HCT116 (cell line): Measurements from ENCODE around the genes MC5R and MC2R.

GRCh38 chr18:13538817-13539493 lies 187.4 kb downstream of the FAM210A start:
- RRBS: no CpG with 5 or more reads among the region's 6 CpGs

- RRBS: no CpG with 5 or more reads among the region's 5 CpGs
Measured at GRCh38 chr18:13541364-13541807, 185.0 kb downstream of the FAM210A start.

DNA sequence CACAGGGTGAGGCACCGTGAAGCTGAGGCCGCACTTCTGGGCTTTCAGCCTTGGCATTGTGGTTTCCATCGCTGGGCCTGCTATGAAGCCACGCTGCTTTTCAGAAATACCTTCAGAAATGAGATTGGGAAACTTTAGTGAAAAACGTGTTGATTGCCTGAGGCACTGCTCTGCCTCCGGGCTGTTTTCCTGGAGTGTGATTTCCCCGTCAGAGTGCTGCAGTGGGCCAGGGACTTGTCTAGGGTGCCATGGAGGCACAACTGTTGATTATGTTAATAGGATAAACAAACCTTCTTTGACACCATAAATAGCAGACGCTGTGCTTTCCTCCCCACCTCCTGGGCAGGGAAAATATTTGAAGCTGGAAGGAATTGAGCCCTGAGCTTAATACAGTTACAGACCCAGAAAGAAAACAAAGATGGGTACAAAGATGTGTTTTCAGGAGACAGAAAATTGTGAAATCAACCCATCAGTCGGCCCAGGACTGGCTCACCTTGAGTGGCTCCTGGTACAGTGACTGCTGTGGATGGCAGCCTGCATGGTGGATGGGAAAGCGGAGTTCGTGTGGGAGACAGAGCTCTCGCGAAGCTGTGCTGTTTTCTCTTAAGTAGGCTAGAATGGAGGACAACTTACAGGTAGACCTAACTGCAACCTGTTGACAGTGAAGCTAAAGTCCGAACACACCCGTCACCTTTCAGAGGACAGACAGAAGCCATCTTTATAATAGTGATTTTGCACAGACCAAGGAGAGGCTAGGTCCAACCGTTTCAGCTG lies 182.1 kb downstream of the FAM210A start:
- RRBS: no CpG with 5 or more reads among the region's 16 CpGs

GRCh38 chr18:13576697-13578032 lies 149.2 kb downstream of the FAM210A start:
- RRBS: no CpG with 5 or more reads among the region's 20 CpGs

GRCh38 chr18:13610906-13611676 lies 115.3 kb downstream of the FAM210A start:
- RRBS: no CpG with 5 or more reads among the region's 19 CpGs

GRCh38 chr18:13707748-13708444 lies 18.5 kb downstream of the FAM210A start:
- RRBS: no CpG with 5 or more reads among the region's 9 CpGs

GRCh38 chr18:13734433-13734889 lies 8.0 kb downstream of the RNMT start:
- RRBS: no CpG with 5 or more reads among the region's 2 CpGs

GRCh38 chr18:13800973-13801488 lies 22.9 kb upstream of the MC5R start:
- RRBS: 1% methylated on average over 15 of the region's 34 CpGs

GRCh38 chr18:13823862-13824448 lies at the start of gene MC5R:
Gene MC5R (plus strand): TSS chr18:13824149.
- RRBS: 1% methylated on average over 14 of the region's 55 CpGs

DNA sequence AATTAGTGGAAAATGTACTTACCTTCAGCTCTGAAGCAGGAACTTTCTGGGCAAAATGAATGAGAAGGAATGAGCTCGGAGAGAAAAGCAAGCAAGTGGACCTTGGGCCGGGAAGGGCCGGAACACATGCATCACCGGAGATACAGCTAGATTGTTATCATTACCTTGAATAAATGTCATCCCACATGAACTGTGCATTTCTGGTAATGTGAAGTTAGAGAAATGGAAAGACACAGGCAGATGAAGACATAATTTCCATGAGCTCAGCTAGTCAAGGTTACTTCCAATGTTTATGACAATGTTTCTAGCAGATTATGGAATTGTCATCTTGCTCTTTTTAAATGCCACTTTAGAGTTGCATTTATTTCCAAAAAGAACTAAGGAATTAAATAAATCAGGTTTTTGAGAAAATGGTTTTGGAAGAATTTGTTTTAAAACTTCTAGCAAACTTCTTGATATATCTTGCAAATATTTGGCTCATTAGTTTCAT lies at the start of gene MC2R:
Gene MC2R, minus strand, starts transcription at position 71 of the 490 bp plus-strand sequence.
- RRBS: no CpG with 5 or more reads among the region's 4 CpGs

DNA sequence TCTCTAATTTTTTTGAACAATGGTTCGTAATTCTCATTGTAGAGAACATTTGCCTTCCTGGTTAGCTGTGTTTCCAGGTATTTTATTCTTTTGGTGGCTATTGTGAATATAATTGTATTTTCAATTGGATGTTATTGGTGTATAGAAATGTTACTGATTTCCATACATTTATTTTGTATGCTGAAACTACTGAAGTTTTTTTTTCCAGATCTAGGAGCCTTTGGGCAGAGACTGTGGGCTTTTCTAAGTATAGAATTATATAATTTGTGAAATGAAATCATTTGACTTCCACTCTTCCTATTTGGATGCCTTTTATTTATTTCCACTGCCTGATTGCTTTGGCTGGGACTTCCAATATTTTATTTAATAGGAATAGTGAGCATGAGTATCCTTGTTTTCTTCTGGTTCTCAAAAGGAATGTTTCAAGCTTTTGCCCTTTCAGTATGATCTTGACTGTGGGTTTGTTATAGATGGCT lies 59.5 kb upstream of the ANKRD30B start:
- RRBS: no CpG with 5 or more reads among the region's 1 CpG

DNA sequence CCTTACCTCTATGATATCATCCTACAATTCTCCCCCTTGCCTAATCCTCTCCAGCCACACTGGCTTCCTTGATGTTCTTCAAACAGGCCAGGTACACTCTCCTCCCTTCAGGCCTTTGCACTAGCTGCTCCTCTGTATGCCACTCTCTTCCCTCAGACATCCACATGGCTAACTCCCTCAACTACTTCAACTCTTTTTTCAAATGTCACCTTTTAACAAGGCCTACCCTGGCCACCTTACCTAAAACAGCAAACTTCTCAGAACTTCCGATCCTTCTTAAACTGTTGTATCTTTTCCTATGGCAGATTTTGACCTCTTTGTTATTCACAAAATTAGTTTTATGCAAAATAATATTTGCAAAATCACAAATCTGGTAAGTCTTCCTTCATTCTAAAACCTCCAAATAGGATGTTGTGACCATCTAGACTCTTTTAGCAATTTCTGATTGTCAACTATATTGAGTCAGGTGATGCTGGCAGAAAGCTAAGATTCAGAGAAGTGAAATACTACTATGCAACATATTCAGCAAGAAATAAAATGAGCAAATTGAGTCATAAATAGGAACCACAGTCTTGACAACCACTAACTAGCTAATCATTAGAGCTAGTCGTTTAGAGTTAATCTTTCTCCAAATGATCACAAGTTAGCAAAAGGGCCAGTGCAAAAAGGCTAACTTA lies 54.7 kb downstream of the ROCK1 start:
- RRBS: no CpG with 5 or more reads among the region's 2 CpGs

DNA sequence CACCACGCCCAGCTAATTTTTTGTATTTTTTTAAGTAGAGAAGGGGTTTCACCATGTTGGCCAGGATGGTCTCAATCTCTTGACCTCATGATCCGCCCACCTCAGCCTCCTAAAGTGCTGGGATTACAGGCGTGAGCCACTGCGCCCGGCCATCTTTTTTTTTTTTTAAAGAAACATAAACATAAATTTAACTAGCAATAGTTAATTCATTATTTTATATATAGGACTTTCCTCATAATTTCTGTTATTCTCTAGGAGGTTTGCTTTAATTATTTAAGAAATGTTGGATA lies 43.2 kb upstream of the GREB1L start:
- RRBS: no CpG with 5 or more reads among the region's 5 CpGs

GRCh38 chr18:21330344-21330783 lies 88.3 kb downstream of the GREB1L start:
- RRBS: no CpG with 5 or more reads among the region's 3 CpGs

DNA sequence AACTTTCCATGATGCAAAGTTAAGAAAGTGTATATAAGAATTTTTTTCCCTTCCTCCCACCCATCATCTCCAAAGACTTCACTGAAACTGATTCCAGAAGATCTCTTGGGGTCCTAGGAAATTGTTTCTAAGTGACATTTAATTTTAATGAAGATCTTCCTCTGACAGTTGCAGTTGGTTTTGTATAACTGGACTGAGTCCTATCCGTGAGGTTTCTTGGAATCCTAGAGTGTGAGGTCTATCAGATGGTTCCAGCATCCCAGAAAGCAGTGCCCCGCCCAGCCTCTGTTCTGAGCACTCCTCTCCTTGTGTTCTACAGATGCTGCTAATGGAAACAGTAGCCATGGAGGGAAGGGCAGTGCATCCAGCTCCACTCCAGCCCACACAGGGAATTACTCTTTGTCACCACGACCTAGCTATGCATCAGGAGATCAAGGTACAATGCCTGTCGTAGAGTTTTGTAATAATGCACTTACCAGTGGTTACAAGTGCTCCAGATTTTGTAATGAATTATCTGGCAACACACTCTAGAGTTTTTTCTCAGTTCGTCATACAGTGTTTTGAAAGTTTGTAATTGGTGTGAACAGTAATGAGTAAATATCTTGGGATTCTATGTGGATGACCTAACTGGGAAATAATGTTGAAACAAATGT lies 161.2 kb downstream of the ESCO1 start:
- RRBS: no CpG with 5 or more reads among the region's 5 CpGs

DNA sequence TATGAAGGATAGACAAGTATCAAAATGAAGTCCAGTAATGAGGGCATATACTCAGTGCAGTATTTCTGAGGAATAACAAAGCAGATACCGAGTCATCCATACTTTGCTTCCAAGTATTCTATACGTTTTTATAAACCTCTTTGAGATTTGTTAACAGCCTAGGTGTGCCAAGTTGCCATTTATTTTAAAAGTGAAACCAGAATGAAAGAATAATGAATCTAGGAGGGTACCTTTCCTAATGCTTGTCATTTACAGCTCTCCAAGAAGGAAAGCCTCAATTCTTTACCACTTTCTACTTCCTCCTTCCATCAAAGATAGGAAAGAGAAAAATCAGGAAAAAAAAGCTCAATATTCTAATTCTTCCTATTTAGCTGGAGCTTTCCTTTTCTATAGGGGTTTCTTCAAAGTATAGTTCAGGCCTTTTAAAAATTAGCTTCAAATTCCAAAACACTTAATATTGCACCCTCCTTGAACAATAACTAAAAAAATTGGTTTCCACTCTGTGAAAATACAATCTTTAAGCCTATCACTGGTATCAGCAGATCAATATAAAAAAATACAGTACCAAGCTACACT lies 71.0 kb downstream of the ESCO1 start:
- RRBS: no CpG with 5 or more reads among the region's 2 CpGs

DNA sequence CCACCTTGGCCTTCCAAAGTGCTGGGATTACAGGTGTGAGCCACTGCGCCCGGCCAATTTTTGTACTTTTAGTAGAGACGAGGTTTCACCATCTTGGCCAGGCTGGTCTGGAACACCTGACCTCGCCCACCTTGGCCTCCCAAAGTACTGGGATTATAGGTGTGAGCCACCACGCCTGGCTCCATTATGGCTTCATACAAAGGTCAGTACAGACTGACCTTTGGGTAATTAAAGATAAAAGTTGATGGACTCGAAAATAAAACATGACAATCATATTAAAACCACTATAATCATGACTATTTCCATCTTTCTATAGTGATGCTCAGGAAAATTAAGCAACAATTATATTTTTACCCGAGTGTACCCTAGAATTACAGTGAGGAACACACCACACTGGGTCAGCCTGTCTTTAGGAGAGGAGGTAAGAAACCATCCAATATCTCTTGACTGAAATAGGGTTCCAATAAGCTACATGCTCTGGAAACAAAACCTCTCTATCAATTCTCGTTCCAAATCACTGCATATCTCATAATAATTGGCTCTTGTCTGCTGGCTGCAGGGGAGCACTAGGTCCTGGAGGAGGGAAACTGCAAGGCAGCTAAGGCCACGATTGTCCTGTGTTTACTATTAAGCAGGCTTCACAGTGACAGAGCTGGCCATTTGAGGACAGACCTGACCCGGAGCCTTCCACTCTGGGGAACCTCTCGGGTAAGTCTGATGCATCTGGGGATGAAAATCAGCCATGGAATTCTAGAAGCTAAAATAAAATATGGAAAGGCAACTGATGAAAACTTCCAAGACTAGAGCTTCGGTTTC lies 23.8 kb downstream of the SNRPD1 start:
- RRBS: no CpG with 5 or more reads among the region's 12 CpGs

DNA sequence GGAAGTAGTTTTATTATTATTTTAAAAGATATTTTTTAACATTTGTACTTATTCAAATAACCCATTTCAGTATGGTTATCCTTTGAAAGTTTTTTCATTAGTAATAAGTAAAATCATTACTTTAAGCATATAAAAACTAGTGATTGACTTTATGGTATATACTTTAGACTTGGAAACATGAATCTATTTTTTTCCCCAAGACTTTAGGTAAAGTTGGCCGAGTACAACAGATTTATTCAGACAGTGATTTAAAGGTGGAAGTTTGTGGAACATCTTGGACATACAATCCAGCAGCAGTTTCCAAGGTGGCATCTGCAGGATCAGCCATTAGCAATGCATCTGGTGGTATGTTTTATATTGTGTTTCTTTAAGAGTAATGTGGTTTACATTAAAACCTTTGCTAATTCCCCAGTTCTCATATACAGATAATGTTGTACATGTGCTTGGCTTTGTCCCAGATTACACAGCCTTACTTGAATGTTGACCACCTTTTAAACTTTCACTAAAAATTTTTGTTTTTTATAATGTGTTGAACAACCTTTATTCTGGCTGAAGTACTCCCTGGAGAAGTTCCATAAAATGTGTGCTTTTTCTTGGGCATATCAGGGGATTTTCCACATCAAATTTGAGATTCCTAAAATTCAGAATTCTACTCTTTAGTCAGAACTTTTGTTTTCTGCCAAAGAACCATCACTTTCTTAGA lies 57.4 kb downstream of the MIB1 start:
- RRBS: no CpG with 5 or more reads among the region's 1 CpG

DNA sequence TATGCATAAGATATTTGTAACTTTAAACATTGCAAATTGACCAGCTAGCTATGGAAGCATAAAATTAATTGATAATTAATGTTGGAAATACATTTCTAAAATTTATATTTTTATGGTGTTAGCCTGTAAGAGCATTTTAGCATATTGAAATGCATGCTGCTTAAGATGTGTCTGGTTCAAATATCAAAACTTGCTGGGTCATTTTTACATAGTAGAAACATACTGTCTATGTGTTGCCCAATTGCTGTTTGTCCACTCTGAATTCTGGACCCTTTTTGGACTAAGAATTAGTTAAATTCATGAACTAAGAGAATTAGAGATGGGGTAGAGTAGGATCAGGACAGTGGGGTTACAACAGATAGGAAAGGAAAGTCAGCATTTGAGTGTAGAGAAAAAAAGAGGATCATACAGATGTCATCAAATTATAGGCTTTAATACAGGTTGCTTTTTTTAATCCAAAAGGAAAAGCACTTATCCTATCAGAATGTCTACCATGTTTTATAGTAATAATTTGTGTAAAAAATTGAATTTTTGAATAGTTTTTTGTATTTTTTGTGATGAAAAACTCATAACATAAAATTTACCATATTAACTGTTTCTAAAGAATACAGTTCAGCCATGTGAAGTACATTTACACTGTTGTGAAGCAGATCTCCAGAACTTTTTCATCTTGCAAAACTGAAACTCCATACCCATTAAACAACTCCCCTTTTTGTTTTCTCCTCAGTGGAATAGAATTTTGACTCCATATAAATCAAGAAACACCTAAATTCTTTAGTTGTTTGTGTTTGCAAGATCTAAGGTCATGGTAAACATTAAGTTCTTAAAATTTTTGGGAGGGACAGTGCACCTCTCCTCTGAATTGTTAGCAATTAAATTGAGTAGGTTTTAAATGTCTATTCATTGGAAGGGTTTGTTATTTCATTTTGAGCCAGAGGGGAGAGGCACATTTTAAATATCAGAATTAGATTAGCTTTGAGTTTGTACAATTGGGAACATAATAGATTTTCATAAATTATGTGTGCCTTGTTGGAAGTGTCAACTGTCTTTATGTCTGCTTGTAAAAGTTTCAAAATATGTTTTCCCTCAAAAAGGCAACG lies 127.3 kb downstream of the MIB1 start:
- RRBS: no CpG with 5 or more reads among the region's 1 CpG

GRCh38 chr18:22032123-22032705 lies 137.2 kb upstream of the GATA6 start:
- RRBS: no CpG with 5 or more reads among the region's 4 CpGs